Right lobe of liver (tissue), 4 donors: ENCODE measurements around the genes ZNF81 and RBM3.

GRCh38 chrX:46597658-46598187 lies 24.2 kb downstream of the CHST7 start:
- PRO-cap, 4 experiments, result no peak in any of the 4 experiments
- RAMPAGE, long total RNA, 2 experiments, result no peak in any of the 2 experiments

DNA sequence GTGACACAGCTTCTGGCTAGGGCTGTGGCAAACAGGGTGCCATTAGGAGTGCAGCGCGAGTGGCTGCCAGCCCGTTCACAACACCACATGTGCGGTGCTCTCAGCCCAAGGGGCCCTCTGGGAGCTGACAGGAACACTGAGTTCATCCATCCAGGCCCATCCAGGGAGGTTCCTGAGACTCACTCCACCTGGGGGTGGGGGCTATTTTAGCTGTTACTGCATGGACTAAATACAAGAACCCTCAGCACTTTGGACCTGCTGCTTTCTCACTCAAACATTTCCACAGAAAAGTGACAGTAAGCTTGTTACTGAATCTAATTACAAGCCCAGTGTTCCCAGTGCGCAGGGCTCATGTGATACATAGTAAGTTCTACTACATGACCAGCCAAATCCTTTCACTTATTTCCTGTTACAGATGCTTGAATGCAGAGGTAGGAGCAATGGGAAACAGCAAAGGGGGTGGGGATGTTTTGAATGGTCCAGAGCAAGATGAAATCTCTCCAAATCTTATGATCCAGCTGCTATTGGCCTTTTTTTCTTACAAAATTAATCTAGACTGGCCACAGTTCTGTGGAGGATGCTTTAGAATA lies 55.7 kb downstream of the CHST7 start:
- PRO-cap, 4 experiments, result no peak in any of the 4 experiments
- RAMPAGE, long total RNA, 2 experiments, result no peak in any of the 2 experiments

DNA sequence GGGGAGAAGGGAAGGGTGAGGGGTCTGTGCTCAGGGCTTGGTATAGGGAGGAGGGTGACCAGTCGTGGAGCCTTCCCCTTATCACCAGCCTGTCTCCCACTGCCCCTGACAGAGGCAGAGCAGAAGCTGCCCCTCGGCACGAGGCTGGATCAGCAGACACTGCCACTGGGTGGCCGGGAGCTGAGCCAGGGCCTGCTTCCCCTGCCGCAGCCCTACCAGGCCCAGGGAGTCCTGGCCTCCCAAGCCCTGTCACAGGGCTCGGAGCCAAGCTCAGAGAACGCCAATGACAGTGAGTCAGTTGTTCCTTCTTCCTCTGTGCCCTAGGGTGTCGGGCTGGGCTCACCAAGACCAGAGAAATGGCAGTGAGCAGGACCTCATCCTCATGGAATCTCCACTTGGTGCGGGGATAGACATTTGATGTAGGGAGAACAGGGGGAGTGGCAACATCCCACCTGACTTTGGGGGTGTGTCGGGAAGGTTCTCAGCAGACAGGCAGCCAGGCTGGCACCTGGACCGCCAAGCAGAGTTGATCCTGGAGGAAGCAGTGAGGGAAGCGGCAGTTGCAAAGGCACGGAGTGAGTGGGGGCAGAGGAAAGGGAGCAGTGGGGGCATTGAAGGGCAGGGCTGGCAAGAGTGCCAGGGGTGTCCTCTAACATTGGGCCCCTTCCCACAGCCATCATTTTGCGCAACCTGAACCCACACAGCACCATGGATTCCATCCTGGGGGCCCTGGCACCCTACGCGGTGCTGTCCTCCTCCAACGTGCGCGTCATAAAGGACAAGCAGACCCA lies 14.2 kb upstream of the UBA1 start:
- PRO-cap, 4 experiments, result no peak in any of the 4 experiments
- RAMPAGE, long total RNA, 2 experiments, result no peak in any of the 2 experiments

DNA sequence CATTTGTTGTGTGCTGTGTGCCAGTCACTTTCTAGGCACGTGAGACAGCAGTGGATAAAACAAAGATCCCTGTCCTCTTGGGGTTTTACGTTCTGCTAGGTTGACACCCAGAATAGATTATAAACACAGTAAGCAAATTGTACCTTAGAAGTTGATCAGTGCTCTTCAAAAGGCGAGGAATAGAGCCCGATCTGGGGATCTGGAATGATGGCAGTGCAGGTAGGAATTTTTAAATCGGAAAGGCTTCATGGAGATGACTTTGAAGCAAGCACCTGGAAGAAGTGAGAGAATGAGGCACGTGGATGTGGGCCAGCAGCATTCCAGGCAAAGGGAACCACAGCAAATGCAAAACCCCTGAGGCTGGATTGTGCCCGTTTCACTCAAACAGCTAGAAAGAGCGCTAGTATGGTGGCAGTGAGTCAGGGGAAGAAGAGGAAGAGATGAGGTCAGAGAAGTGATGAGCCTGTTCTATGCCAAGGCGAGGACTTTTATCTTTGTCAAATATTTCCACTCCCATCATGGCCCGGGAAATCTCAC lies 1.6 kb upstream of the CDK16 start:
- PRO-cap, 4 experiments, result no peak in any of the 4 experiments
- RAMPAGE, long total RNA, 2 experiments, result no peak in any of the 2 experiments

DNA sequence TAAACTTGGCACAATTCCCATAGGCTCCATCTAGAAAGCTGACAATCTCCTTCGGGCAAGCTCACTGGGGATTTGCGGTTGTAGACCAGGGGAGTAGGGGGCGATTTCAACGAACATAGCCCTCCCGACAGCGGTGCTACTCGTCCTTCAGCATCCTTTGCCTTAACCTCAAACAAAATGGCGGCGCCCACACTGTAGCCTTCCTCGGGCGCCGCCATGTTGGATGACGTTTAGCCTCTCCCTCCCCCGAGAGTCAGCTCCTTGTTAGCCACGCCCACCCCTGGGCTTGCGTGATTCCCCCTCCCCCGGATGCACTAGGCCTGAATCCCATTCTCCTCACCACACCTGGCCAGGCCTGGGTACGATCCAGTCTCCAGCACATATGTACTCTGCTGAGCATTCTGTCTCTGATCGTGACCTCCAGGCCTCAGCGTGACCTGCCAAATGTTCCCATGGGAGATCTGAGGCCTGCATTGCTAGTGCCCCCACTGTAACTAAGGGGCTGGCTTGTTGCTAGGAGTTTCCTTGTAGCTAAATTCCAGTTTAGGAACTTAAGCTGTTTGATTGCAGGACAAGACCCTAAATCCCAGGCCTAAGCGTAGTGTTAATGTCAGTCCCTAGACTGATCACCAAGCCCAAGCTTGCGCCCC lies 48.9 kb upstream of the ZNF157 start:
- PRO-cap, 4 experiments, result no peak in any of the 4 experiments
- RAMPAGE, long total RNA, 2 experiments, result no peak in any of the 2 experiments

GRCh38 chrX:47321962-47322505 lies 48.3 kb upstream of the ZNF157 start:
- PRO-cap, 4 experiments, result no peak in any of the 4 experiments
- RAMPAGE, long total RNA, 2 experiments, result no peak in any of the 2 experiments

- PRO-cap, 4 experiments, result no peak in any of the 4 experiments
- RAMPAGE, long total RNA, 2 experiments, result no peak in any of the 2 experiments
Measured at GRCh38 chrX:47456138-47456749, 26.8 kb downstream of the ZNF41 start.

- PRO-cap, 4 experiments, result no peak in any of the 4 experiments
- RAMPAGE, long total RNA, 2 experiments, result no peak in any of the 2 experiments
Measured at GRCh38 chrX:47481805-47482376, 1.1 kb downstream of the ZNF41 start.

DNA sequence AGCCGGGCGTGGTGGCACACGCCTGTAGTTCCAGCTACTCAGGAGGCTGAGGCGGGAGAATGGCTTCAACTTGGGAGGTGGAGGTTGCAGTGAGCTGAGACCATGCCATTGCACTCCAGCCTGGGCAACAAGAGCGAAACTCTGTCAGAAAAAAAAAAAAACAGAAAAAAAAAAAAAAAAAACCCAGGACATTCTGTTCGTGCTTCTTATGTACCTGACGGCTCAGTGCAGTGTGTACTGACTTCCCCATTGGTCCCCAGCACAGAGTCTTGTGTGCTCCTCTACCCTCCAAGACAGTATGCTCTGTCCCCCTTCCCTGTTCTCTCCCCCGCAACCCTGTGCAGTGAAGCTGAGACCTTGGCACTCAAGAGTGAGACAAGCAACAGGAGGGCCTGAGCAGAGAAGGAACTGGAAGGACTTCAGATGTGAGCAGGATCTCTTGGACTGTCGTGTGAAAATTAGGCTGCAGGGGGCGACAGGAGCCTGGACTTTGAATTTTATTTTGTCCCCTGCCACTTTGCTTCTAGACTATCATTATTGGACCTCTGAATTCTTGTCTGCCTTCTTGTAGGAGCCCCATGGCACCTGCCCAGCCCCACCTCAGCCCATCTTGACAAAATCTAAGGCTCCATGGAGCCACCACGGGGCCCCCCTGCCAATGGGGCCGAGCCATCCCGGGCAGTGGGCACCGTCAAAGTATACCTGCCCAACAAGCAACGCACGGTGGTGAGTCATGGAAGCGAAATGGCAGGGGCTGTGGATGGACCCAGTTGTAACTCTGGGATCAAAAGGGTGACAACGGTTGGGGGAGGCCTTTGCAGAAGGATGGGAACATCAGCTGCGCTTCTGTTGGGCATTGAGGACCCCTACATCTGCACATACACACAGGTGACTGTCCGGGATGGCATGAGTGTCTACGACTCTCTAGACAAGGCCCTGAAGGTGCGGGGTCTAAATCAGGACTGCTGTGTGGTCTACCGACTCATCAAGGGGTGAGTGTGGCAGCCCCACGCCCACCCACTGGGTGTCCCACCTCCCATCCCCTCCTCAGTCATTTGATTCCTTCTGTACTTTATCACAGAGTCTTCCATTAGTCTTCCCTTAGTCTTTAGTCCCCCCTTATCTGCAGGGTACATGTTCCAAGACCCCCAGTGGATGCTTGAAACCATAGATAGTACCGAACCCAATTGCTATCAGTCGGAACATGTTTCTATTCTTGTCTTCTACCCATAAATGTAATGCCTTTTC lies 1.8 kb downstream of the ARAF start:
- PRO-cap, 4 experiments, result no peak in any of the 4 experiments
- RAMPAGE, long total RNA, 2 experiments, result no peak in any of the 2 experiments

DNA sequence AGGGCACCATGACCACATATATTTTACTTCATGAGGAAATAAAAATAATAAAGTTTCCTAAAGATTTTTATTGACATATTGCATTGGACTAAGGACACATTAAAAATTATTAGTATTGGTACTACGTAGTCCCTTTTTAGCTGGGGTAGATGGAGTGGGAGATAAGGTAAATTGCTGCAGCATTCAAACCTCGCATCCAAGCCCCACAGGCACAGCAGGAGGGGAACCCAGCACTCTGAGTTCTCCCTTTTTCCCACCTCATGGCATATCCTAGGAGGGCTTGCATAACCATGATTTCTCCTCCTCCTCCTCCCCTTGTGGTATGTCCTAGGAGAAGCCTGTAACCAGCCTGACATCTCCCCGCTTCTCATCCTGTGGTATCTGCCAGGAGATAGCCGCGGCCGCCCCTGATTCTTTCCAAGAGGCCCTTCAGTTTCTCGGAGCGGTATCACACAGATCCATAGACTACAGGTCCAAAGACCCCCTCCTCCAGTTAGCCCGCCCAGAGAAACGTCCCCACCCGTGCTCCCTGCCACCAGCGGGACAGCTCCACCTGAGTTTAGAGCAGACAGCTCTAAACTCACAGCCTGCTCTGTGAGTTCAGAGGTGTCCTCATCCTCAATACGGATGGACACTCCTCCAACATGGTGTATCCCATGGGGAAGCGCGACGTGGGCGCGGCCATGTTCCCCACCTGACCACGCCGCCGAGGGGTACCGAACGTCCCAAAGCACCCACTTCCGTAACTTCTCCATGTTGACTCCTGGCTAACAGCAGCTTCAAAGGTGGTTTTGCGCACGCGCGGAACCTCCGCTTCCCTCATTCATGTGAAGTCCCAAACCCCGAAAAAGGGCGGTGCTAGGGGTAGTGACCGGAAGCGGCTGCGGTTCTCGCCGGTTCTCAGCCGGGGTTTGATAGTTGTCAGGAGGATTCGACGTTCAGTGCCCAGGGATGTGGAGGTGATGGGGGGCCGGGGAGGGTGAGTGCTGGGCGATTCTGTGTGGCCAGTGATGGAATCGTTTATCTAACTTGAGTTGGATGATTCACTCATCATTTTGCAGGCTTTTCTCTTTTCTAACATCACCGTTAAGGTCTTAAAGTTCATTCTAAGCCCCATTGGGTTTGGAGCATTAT lies at the start of gene ZNF81:
Gene ZNF81, plus strand, starts transcription at position 874 of the 1,134 bp plus-strand sequence.
- PRO-cap, 4 experiments, result peak in 4 of 4 experiments; most common plus-strand start position 917 of the sequence (in 4); most common minus-strand start position 765 of the sequence (in 3)
- RAMPAGE, long total RNA, 2 experiments, result start-site peak on the plus strand in 2 of 2 experiments, centred at position 900 of the sequence, 23 to 41 reads per replicate

DNA sequence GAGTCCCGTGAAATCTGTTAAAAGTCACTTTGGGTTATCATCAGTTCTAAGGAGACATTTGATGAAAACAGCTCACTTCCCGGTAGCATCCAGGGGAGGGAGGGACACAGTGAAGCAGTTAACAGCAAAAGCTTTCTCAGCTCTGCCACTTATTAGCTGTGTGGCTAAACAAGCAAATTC lies 2.9 kb upstream of the FTSJ1 start:
- PRO-cap, 4 experiments, result no peak in any of the 4 experiments
- RAMPAGE, long total RNA, 2 experiments, result no peak in any of the 2 experiments

GRCh38 chrX:48573652-48574634 lies at the start of gene RBM3:
RBM3 (plus strand) TSS chrX:48574484.
- PRO-cap, 4 experiments, result peak in 4 of 4 experiments; most common plus-strand start chrX:48574484 (in 4); most common minus-strand start chrX:48574312 (in 4)
- RAMPAGE, long total RNA, 2 experiments, result start-site peak on the plus strand in 2 of 2 experiments, at chrX:48574503-48574516 at its widest, 1,014 to 1,569 reads per replicate

GRCh38 chrX:48617912-48618360 lies 20.6 kb downstream of the WDR13 start:
- PRO-cap, 4 experiments, result no peak in any of the 4 experiments
- RAMPAGE, long total RNA, 2 experiments, result no peak in any of the 2 experiments

- PRO-cap, 4 experiments, result peak in 4 of 4 experiments; most common plus-strand start chrX:48737678 (in 4); most common minus-strand start chrX:48737618 (in 4)
- RAMPAGE, long total RNA, 2 experiments, result start-site peak on the minus strand in 1 of 2 experiments, at chrX:48737135-48737190 at its widest, 5 reads per replicate
Measured at GRCh38 chrX:48736880-48738097, 24.3 kb upstream of the GLOD5 start.

DNA sequence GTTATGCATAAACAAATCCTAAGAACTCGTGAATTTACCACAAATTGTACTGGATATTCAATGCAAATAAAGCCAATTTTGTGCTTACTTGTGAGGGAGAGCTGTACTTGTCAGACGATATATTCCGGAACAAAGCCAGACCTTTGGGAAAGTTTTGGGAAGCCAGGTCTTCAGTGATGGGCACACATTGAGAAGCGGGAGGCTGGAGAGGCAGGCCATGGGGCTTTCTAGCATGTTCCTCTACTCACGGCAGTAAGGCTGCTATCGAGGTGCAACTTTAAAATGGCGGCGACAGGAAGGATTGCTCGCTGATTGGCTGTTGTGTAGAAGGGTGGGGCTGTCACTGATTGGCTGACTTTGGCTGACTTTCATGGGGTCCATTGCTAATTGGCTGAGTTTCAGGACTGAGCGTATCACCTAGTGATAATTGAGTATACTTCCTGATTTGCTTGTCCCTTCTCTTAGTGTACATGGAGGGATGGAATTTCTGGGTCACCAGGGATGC lies 19.8 kb upstream of the GLOD5 start:
- PRO-cap, 4 experiments, result no peak in any of the 4 experiments
- RAMPAGE, long total RNA, 2 experiments, result no peak in any of the 2 experiments

- PRO-cap, 4 experiments, result no peak in any of the 4 experiments
- RAMPAGE, long total RNA, 2 experiments, result no peak in any of the 2 experiments
Measured at GRCh38 chrX:48790535-48791128, 4.2 kb downstream of the GATA1 start.

DNA sequence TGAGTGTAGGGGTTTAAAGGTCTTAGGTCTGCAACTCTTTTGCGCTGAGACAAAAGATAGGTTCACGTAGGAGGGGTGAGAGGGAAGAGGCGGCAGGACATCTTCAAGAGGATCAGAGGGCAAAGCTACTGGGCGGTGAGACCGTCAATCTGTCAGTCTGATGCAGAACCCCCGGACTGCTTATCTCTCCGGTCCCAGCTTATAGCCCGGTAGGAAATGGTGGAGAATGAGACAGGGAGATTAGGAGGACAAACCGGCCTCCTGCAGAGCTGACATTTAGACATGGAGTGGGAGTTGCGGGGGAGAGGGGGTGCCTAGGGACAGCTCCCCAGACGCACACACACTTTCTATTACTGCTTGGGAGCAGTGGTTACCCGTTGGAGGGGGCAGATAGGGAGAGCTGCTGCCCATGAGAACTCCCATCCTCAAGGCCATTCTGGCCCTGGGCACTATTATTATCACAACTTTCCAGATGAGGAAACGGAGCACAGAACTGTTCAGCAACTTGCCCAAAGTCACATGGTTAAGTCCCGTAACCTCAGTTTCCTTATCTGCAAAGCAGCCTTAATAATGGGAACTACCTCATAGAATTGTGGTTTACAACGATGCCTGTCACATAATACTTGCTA lies 1.2 kb upstream of the HDAC6 start:
- PRO-cap, 4 experiments, result no peak in any of the 4 experiments
- RAMPAGE, long total RNA, 2 experiments, result no peak in any of the 2 experiments

DNA sequence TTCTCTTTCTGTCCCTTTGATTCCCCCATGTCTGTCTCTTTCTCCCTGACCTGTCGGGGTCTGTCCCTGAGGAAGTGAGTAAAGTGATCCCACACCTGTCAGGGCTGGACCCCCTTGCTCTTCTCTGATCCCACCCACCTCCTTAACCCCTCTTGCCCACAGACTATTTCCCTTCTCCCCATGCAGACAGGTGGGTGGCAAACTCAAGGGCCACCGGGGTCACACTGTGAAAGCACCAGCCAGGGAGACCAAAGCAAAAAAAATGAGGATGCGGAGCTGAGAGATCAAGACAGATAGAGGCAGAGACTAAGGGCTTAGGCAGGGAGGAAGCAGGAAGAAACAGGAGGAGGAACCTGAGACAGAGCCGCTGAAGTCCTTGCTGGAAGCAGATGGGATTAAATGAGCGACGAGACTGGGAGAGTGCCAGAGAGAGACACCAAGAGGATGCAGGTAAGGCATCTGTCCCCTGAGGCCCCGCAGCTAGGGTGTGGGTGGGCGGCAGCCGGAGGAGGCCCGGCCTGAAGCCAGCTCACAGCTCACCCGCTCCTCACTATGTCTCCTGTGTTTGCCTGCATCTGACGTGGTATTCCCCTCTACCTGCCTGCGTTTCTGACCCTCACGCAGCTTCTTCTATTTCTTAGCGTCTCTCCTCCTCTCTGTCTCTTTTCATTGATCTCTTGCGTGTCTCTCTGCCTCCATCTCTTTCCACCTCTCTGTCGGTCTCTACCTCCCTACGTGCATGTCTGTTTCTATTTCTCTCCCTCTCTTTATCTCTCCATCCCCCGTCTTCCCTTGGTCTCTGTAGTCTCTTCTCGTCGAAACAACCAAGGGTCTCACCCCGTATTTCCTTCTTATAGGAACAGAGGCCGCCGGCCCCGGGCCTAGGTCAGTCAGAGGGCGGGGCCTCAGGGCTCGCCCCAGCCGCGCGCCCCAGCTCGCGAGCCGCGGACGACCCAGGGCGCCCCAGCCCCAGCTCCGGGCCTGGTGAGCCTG lies 7.0 kb downstream of the TIMM17B start:
- PRO-cap, 4 experiments, result no peak in any of the 4 experiments
- RAMPAGE, long total RNA, 2 experiments, result no peak in any of the 2 experiments

DNA sequence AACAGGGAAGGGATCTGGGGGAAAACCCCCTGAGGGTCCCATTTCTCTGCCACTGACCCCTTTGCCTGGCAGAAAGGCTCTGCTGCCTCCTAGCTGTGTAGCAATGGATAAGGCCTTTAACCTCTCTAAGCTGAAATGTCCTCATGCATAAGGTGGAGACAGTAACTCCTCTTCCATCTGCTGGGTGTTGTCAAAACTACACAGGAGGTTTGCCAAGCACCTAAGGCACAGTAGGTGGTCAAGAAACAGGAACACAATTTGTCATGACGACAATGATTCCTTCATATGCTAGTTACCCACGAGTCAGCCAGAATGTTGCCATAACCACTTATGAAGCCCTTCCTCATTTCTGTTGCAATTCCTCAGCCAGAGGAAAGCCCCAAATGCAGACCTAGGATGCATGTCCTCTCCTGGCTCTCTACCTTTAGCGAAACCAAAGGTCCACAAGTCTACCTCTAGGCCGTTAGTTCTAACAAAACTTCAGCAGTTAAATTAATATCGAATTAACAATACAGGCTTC lies 18.8 kb upstream of the PIM2 start:
- PRO-cap, 4 experiments, result no peak in any of the 4 experiments
- RAMPAGE, long total RNA, 2 experiments, result no peak in any of the 2 experiments

DNA sequence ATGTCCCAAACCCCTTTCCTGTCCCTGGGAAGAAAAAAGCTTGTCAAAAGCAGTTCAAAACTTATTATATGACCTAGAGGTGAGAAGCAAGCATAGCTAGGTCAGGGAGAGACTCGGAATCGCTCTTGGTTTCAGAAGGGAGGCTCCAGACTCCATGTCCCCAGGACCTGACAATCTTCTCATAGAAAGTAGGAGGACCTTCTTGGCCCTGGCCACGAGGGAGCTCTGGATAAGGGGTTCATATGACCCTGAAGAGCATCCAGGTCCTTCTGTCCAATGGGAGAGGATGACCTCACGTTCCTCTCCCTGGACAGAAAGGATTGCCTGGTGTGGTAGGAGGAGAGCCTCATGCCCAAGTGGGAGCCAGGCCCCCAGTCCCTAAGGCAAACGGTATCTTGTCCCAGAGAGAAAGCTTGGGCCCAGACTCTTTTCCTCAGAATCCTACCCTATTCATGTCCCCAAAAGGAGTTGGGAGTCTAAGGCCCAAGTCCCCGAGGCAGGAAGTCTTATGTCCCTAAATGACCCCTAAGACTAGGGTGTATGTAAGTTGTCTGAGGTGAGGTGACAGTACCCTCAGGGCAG lies 2.6 kb downstream of the OTUD5 start:
- PRO-cap, 4 experiments, result no peak in any of the 4 experiments
- RAMPAGE, long total RNA, 2 experiments, result no peak in any of the 2 experiments